ENCODE measurements around a stretch of chr13.

GRCh38 chr13:28545546-28546016 is 50.7 kb upstream of the FLT1 start:
- RRBS = no CpG with 5 or more reads among the region's 2 CpGs

- RRBS = no CpG with 5 or more reads among the region's 15 CpGs
Measured at GRCh38 chr13:28558117-28559098, 63.5 kb upstream of the FLT1 start.

DNA sequence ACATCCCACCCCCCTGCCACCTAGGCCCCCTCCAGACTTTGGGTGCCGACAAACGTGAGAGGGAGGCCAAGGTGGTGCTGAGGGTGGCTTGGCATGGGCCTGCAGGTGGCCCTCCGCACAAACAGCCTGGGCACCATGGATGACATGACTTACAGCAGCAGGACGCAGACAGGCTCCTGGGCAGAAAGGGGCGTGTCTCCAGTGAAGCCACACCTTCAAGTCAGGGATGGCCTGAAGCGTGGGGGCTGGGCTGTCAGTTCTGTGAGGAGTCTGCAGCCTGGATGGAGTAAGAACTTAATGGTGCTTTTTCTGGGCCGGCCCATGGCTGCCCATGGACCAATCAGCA is 25.3 kb downstream of the POMP start:
- RRBS = no CpG with 5 or more reads among the region's 7 CpGs

- RRBS = no CpG with 5 or more reads among the region's 1 CpG
Measured at GRCh38 chr13:29435391-29435551, 160.2 kb downstream of the SLC7A1 start.

DNA sequence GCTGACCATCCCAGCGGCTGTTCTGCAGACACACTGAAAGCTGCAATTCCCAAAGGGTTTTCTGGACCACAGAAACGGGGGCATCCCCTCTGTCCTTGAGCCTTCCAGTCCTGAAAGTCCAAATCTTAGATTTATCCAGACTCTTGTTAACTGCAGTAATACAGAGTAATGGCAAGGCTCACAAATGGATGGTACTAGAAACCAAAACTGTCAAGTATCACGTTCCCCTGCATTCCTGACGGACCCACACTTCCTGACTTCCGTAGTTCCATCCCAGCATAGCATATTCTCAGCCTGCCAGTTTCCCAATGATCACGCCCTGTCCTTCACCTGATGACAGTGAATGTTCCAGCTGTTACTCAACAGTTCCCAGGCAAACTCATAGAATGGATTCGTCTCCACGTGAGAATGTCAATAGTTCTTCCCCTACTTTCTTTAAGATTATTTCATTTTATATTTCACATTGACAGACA is 33.6 kb downstream of the SLC7A1 start:
- RRBS = no CpG with 5 or more reads among the region's 8 CpGs

- RRBS = no CpG with 5 or more reads among the region's 2 CpGs
Measured at GRCh38 chr13:29785918-29786565, 64.4 kb downstream of the UBL3 start.

GRCh38 chr13:30107236-30107845 is 200.0 kb downstream of the KATNAL1 start:
- RRBS = 59% methylated on average over 3 of the region's 12 CpGs

DNA sequence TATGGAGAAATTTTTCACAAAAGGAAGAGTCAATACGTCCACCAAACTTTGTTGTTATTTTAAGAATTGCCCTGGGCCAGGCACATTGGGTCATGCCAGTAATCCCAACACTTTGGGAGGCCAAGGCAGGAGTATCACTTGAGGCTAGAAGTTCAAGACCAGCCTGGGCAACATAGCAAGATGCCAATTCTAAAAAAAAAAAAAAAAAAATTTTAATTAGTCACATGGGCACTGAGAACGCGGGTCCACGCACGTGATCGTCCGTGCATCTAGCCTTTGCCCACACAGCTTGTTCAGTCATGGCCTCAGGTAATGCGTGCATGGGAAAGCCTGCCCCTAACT is 11.5 kb downstream of the KATNAL1 start:
- RRBS = no CpG with 5 or more reads among the region's 8 CpGs

- RRBS = no CpG with 5 or more reads among the region's 12 CpGs
Measured at GRCh38 chr13:30340220-30341258, 33.2 kb upstream of the KATNAL1 start.

GRCh38 chr13:30443662-30444273 is 21.5 kb downstream of the UBE2L5 start:
- RRBS = no CpG with 5 or more reads among the region's 10 CpGs

- RRBS = no CpG with 5 or more reads among the region's 4 CpGs
Measured at GRCh38 chr13:30457072-30458072, 8.4 kb downstream of the HMGB1 start.

- RRBS = no CpG with 5 or more reads among the region's 3 CpGs
Measured at GRCh38 chr13:30618680-30619178, 1.0 kb downstream of the USPL1 start.

DNA sequence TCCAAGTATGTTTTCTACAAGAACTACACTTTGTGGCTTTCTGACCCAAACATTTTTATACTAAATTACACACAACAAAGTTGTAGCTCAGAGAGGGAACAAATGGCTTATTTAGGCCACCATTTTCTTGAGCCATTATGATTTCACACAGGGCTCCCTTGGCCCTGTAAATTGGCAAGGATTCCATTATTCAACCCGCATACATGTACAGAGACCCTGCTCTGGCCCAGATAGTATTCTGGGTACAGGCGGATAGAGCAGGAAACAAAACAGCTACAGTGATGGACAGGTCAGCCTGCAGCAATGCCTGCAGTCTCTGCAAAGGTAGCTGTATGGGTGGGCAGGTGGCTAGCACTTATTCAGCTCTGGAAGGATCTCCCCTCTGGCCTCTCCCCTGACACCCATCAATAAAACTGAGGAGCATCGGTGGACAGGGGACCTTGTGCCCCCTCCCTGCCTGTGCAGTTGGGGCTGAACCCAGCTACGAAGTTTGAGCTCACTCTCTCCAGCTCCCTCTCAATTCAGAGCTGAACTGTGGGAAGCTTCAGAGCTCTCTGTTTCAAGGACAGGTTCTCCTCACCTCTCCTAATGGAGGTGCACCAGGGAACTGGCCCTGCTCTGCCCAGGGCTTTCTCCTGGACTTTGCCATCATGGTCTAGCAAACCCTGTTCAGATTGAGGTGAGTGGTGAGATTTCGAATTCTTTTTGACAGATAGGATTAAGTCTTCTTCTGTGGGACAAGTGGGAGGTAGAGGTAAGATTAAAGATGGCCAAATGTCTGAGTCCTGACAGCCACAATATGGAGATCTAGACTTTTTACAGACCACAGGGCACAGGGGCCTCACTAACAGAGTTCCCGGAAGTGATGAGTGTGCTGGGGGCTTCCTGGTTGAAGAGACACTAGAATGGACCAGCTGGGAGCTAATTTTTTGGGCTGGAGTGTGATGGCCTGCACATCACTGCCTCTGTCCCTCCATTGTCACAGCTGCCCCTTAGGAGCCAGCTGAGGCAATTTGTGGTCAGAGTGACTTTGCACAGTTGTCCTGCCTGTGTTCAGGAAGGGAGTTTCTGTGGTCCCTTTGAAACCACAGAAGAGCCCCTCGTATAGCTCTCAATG is 1.7 kb downstream of the ALOX5AP start:
- RRBS = no CpG with 5 or more reads among the region's 7 CpGs

GRCh38 chr13:30737842-30738493 is 2.6 kb downstream of the ALOX5AP start:
- RRBS = no CpG with 5 or more reads among the region's 2 CpGs

- RRBS = no CpG with 5 or more reads among the region's 3 CpGs
Measured at GRCh38 chr13:30739601-30739985, 4.2 kb downstream of the ALOX5AP start.

- RRBS = no CpG with 5 or more reads among the region's 8 CpGs
Measured at GRCh38 chr13:30792635-30793004, 57.3 kb downstream of the ALOX5AP start.

DNA sequence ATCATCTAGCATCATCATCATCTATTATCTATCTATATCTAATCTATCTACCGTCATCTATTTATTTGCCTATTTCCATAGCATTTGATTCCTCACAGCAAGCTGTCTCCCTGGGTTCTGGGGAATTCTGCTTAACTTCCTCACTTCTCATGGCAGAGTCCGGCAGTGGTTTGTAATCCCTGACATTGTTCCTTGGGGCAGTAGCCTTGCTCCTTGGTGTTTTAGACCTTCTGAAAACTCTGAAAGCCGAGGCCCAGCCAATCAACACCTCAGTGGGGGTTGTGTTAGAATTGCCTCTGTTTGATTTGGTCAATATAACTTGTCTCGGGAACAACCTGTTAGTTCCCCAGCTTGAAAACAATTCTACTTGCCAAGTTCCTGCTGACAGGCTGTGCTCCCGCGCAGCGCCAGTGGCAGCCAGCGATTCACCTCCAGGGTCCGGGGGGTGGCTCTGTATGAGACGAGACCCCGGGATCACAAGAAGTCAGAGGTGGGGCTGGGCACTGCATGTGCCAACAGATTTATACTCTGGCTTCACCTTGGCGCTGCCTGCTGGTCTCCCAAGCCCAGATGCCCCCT is 81.5 kb upstream of the MEDAG start:
- RRBS = no CpG with 5 or more reads among the region's 12 CpGs

- RRBS = no CpG with 5 or more reads among the region's 4 CpGs
Measured at GRCh38 chr13:30855439-30855766, 50.7 kb upstream of the MEDAG start.

DNA sequence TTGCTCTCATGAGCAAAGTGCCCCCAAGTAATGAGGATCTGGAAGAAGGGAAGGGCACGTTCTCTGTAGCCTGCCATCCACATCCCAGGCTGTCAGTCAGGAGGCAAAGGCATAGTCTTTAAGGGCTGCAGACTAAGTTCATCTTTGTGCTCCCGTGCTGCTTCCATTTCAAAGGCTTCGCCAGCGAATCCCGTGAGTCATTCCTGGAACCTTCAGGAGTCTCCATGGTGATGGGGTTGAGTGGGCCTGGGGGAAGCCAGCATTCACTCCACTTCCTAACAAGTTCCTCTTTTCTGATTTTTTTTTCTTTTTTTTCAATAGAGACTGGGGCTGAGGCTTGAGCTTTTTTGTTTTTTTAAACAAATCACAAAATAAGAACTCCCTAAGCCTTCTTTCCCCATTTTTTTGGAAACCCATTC is 33.0 kb upstream of the MEDAG start:
- RRBS = no CpG with 5 or more reads among the region's 5 CpGs

- RRBS = no CpG with 5 or more reads among the region's 14 CpGs
Measured at GRCh38 chr13:31090971-31091579, 70.6 kb downstream of the HSPH1 start.

All from epithelial cell of prostate (primary cell).